PC-3 (cell line): ENCODE results near the gene C8B.

- RAMPAGE, long total RNA, result no peak
Measured at GRCh38 chr1:56529246-56529602, 50.1 kb downstream of the PLPP3 start.

- RAMPAGE, long total RNA, result no peak
Measured at GRCh38 chr1:56835626-56836227, 16.5 kb upstream of the FYB2 start.

GRCh38 chr1:56855966-56856462, 1.4 kb downstream of the C8A start:
- RAMPAGE, long total RNA, result no peak

- RAMPAGE, long total RNA, result no peak
Measured at GRCh38 chr1:56897178-56897578, 42.6 kb downstream of the C8A start.

GRCh38 chr1:56907748-56908917, 53.5 kb downstream of the C8A start:
- RAMPAGE, long total RNA, result no peak

DNA sequence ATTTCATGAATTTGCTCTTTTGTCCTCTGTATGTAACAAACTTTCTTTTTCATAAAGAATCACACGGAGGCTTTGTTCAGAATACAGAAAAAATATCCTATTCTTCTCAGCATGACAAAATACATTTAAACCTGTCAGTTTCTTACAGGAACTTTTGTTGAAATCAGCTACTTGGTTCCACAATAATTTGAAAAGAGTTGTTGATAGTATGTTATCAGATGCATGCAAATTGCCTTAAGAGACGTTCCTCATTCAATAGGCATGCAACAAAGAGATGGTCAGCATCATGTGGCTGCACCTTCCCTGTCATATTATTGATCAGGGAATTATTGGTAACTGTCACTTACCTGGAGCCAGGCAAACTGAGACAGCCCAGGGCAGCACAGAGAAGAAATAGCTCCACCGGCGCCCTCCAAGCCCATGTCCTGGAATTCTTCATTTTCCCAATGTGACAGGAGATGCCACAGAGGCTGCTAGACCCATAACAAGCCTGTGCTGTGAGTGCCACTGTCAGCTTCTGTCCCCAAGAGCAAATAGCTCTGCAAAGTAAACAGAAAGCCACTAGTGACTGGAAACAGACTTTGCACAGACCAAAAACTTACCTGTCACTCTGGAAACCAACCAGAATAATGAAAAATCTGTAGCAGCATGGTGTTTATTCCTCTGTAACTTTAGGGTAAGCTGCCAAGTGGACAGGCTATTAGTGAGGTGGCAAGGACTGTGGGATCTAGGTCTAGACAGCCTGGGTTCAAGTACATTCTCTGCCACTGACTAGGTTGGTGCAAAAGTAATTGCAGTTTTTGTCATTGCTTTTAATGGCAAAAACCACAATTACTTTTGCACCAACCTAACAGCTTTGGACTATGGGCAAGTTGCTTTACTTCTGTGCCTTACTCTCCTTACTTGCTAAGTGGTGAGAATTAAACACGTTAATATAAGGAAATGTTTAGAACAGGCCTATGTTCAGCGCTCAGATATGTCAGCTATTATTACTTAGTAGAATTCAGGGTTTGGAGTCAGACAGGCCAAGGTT, at the start of gene C8B:
C8B (minus strand) TSS at position 506 of the 1,033 bp plus-strand sequence.
- RAMPAGE, long total RNA, result no peak

- RAMPAGE, long total RNA, result no peak
Measured at GRCh38 chr1:57235730-57236259, 188.1 kb downstream of the DAB1 start.

DNA sequence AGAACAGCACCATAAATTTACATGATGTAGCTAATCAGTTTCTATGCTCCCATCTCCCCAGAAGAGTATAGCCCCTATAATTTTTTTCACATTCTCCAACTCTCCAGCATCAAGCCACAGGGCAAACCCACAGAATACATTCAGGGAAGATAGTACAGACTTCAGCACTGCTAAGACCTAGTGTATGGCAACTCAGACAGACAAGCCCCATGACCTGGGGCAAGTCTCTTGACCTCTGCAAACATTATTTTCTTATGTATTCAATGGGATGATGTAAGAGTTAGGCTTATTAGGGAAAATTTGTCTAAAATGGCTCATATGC, 141.0 kb downstream of the DAB1 start:
- RAMPAGE, long total RNA, result no peak

DNA sequence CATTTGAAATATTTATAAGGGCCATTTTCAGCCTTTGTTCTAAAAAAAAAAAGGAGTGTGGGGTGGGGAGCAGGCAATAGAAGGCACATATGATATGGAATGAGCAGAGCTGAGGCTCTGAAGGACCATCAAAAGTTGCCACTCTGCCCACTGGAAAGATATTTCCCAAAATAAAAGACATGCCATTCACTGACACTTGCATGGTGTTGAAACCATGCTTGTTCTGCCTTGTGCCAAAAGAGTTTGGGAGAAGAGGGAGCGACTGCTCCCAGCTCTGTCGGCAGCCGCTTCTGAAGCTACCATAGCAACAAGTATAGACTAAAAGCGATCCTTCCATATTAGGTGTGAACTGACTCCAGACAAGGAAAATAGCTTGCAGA, 264.0 kb downstream of the OMA1 start:
- RAMPAGE, long total RNA, result no peak

GRCh38 chr1:58577726-58578329, 776 bp upstream of the TACSTD2 start:
- RAMPAGE, long total RNA, result no peak

GRCh38 chr1:58620066-58620675, 43.1 kb upstream of the TACSTD2 start:
- RAMPAGE, long total RNA, result no peak

DNA sequence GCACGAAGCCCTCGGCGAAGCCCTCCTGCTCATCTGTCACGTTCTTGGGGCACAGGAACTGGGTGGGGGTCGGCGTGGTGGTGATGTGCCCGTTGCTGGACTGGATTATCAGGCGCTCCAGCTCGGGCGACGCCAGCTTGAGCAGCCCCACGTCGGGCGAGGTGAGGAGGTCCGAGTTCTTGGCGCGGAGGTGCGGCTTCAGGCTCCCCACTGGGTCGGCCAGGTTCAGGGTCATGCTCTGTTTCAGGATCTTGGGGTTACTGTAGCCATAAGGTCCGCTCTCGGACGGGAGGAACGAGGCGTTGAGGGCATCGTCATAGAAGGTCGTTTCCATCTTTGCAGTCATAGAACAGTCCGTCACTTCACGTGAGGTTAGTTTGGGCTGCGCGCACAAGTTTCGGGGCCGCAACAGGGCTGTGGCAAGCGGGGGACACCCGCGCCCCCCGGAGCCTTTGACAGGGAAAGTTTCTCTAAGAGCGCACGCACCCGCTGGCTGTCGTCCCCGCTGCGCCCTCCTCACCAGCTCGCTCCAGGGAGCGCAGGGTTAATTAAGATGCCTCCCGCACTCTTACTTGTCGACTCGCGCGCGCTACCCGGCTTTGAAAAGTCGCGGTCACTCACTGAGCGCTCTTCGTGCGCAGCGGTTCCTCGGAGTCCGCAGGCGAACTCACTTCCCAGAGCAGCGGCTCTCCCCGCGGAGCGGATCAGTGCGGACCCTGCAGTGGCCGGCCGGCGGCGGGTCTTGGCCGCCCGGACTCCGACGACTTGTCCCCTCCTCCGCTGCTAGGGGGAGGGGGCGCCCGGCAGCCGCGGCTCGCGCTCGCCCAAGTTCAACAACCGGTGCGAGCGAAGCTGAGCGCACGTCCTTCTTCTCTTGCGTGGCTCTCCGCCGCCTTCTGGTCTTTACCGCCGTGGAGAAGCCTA, 860 bp downstream of the JUN start:
- RAMPAGE, long total RNA, result no peak

DNA sequence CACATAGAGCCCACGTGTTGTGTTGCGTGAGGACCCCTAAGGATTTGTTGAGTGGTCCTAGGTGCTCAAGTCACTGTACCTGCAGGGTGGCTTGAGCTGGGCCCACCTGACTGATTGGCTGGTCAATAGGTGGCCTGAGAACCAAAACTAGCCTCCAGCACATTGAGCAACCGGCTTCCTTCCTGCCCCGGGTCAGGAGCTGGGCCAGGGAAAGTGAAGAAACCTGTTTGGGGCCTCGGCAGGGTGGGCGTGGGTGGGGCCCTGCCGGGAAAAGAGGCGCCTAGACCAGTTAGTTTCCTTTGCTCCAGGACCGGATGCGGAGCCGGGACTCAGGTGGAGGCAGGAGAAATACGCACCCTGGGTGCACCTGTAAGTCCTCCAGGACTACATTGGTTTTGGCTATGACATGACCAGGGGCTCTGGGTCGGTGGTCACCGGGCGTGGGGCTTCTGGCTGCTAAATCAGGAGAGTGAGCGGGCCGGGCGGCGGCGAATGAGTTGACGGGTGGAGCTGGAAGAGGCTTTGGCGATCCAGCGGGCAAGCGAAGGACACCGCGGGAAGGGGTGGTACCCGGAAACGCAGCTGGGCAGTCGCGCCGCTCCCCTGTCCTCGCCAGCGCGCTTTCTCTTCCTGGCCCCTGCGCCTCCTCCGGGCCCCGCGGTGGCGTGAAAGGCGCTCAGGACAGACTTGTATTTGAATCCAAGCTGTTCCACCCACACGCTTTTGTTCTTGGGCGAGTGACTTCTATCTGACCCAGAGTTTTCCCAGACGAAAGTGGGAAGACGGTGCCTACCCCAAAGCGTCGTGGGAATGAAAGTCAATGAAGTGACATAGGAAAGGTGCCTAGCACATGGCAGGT, 30.5 kb upstream of the JUN start:
- RAMPAGE, long total RNA, result no peak

GRCh38 chr1:59008649-59008983, 224.8 kb upstream of the JUN start:
- RAMPAGE, long total RNA, result no peak

DNA sequence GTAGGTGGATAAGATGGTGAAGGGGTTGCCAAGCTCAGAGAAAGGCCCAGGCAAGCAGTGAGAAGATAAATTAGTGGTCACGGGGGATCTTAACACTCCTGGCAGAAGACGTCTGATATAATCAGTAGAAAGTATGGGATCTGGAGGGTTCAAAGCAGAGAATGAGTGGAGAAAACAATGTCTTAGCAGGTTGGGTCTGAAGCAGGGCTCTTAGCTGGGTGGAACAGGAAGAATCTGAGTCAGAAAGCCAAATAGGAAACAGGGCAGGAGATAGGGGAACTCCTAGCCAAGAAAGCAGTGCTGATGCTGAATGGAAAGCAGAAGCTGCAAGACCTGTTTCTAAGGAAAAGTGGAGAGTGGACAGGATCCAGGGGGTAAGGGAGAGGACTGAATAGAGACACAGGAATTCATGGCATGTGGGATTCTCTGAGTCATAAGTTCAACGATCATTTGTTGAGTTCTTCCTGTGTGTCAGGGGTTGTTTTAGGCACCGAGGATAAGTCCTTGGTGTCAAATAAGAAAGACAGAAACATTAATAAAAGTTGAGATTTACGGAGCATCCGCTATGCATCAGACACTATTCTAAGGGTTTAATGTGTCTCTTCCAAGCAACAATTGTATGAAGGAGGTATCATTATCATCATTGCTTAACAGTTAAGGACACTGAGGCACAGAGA, 153.8 kb upstream of the FGGY start:
- RAMPAGE, long total RNA, result no peak

DNA sequence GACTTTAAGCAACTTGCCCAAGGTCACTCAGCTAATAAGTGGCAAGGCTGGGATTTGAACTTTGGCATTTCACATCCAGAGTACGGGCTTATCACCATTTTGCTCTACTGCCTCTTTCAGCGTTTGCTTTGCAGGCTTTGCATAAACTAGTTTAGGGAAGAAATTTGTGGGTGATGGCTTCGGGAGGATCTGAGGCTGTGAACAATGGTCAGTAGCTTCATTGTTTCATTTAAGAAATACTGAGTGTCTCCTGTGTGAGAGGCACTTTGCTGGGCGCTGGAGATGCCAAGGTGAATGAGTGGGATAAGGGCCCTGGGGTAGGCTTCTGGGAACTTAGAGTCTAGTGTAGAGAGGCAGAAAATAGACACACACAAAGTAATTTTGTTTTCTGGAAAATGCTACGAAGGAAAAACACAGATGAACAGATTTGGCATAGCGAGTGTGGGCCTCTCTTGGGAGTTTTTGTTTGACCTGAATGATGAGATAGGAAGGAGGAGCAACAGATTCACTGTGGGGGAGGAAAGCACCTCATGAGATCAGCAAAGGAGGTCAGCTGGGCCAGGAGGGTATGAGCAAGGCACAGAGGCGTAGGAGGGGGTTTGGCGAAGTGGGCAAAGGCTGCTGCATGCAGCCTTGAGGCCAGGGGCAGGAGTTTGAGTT, 57.7 kb downstream of the FGGY start:
- RAMPAGE, long total RNA, result no peak

- RAMPAGE, long total RNA, result no peak
Measured at GRCh38 chr1:59370029-59370454, 73.1 kb downstream of the FGGY start.

DNA sequence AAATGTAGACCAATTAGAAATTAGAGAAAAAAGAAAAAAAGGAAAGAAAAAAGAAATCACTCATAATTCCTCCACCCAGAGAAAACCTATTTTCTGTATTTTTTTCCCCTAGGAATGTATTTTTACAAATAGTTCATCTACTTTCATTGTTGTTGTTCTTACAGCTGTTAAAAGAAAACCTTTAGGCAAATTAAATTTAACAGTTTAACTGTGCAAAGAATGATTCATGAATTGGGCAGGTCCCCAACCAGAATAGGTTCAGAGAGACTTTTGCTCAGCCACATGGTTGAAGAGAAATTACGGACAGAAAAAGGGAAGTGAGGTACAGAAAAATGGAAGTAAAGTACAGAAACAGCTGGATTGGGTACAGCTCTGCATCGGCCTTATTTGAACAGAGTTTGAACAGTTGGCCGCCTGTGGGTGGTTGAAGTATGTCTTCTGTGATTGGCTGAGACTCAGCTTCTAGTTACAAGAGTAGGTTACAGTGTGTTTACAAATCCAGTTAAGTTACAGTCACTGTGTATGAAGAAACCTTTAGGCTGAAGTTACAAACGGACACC, 210.0 kb downstream of the FGGY start:
- RAMPAGE, long total RNA, result no peak

DNA sequence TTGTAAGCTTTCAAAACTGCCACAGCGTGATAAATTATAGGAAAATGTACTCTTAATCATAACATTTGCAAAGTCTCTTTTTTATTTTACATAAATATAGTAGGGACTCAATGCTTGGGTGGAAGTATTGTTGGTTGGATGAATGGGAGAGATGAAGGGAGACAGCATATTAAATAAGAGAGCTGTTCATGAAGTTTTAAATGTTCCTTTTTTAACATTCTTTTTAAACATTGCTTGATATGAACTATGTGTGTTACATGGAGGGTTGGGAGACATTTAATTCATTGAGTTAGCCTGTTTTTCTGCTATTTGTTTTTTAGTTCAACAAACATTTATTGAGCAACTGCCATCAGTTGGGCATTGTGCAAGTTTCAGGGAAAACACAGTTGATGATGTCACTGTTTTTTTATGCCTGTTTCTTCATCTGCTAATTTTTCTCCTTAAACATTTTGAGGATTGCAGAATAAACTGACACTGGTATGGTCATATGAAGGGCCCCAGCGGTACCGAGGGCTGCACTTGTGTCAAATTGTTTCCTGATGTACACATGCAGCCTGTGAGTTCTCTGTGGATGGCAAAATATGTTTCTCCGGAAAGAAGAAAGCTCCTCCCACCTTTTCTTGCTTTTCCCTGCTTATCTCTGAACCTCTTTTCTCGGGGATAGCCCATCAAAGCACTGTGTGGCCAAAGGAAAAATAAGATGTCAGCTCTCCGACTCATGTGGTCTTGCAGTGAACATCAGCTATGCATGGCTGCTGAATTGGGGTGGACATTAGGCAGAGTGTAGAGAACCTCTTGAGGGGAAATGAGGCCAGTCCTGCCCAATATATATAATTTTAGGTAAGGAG, 253.0 kb downstream of the FGGY start:
- RAMPAGE, long total RNA, result no peak

- RAMPAGE, long total RNA, result no peak
Measured at GRCh38 chr1:59674410-59674905, 140.3 kb upstream of the HOOK1 start.